Diencephalon (tissue), 2 donors: Measurements from ENCODE around the genes CFAP43 and GSTO2.

DNA sequence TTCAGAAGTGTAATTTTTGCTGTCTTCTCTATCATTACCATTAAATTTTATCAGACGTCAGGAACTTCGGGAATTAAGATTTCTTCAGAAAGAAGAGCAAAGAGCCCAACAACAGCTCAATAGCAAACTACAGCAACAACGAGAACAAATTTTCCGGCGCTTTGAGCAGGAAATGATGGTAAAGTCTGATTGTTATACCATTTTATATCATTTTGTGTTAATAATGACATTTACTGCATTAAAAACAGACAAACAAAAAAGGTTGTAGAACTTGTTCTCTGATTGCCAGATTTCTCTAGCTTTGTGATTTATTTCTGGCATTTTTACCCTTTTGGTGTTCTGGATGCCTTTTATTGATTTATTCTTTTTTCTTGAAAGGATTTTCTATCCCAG, 38.9 kb downstream of the SLK start:
- RAMPAGE, long total RNA, result no peak

DNA sequence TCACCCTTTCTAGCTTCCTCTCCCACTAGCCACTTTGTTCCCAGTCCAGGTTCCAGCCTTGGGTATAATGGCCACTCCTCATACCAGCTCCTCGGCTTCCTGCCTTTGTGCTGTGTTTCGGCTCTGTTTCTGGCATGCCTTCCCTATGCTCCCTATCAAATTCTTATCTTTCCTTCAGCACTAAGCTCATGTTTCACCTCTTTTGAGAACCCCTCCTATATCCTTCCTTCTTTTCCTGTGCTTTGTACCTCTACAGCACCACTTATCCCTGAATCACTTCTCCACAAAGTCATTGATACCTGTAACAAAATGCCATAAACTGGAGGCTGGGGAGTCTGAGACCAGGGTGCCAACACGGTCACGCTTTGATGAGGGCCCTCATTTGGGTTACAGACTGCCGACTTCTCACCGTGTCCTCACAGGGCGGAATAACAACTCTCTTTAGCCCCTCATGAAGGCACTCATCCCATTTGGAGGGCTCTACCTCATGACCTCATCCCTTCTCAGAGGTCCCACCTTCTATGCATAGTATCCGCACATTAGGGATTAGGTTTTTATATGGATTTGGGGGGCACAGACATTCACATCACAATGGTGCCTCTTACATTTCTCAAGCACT, 57.6 kb downstream of the SLK start:
- RAMPAGE, long total RNA, result no peak

- RAMPAGE, long total RNA, result no peak
Measured at GRCh38 chr10:104049196-104049981, 36.3 kb downstream of the COL17A1 start.

GRCh38 chr10:104231699-104232930, at the start of gene CFAP43:
Gene CFAP43 (minus strand): TSS chr10:104232364.
- RAMPAGE, long total RNA, result no peak

DNA sequence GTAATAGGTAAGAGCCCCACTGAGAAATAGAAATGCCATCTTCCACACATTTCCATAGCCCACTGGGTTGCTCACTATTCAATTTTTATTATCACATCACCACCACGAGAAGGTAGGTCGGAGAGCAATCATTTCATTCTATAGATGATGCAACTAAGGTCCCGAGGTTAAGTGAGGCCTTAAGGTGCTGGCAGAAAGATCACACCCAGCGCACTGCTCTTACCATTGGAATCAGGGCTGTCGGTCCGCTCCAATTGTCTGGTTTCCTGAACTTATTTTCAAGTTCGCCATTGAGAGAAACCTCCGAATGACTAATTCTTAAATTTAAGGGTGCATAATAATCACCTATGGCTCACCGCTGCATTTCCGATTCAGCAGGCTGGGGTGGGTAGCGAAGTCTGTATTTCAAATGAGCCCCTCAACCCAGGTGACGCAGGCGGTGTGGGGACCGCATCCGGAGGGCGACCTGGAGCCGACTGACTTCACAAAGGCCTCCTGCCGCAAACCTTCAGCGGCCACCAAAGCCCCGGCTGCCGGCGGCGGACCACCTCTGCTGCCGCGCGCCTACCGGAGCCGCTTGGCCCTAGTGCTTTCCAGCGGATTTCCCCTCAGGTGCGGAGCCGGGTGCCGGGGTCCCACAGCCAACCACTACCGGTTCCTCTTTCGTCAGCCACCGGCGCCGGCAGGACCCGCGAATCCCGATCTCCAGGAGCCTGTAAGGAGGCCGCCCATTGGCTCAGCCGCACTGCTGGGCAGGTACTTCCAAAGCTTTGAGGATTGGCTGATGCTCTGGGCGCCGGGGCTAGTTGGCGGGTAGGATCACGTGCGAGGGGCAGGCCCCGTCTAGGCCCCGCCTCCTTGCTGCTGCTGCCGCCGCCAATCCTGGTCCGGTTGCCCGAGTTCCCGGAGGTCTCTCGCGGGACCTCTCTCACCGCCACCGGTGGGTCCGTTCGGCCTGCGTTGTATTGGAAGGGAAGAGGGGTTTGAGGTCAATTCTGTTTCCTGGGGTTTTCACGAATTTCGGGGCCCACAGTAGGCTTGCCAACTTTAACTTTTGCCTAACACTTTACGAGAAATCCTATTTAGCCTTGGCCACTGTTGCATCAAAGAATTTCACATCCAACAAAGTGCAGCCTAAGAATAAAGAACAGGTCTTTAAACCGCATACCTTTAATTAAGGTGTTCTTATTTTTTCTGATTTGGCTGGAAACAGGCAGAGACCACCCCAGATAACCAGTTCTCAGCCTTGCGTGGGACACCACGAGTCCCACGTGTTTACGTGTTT, at the start of gene GSTO2:
Gene GSTO2 (plus strand): TSS at position 855 of the 1,285 bp plus-strand sequence.
- RAMPAGE, long total RNA, result start-site peak on the minus strand centred at position 622 of the sequence, 94 bp wide, 226 and 129 reads in 2 replicates

DNA sequence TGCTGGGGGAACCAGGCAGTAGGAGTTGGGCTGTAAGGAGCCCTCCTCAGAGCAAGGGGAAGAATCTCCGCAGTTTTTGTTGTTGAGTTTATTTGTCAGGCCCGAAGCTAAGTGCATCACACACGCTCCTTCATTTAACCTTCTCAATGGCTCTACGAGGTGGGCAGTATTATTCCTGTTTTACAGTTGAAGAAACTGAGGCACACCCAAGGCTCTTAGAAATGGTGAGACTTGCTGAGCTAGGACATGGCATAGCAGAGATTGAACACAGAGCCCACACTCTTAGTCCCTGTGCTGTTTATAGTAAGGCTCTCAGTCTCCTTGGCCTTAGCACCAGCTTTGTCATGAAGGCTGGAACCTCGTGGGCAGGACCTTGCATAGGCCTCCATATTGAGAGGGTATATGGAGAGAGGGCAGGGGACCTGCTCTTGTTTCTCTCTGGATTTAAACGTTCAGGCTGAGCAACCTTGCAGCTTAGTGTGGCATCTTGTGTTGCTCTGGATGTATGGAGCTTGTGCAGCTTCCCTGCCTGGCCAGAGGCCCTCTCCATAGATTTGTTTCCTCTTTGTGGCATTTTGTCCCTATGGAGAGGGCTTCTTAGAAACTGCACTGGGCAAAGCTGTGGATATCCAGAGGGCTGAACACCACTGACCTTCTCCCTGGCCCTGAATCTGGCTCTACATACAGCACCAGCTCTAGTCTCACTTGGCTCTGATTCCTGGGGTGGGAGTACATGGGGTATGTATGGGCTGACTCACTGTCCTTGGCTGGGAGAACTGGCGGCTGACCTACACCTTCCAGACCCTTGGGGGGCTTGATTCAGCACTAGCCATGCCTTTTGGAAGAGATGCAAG, 30.7 kb downstream of the ITPRIP start:
- RAMPAGE, long total RNA, result no peak

DNA sequence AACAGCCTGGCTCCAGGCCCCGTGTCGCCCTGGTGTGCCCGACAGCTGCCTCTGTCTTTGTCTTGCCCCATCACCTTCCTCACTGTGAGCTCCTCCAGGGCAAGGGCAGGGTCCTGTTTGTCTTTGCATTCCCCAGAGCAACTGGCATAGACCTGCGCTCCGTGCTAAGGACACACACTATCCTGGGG, 10.5 kb downstream of the ITPRIP start:
- RAMPAGE, long total RNA, result no peak

DNA sequence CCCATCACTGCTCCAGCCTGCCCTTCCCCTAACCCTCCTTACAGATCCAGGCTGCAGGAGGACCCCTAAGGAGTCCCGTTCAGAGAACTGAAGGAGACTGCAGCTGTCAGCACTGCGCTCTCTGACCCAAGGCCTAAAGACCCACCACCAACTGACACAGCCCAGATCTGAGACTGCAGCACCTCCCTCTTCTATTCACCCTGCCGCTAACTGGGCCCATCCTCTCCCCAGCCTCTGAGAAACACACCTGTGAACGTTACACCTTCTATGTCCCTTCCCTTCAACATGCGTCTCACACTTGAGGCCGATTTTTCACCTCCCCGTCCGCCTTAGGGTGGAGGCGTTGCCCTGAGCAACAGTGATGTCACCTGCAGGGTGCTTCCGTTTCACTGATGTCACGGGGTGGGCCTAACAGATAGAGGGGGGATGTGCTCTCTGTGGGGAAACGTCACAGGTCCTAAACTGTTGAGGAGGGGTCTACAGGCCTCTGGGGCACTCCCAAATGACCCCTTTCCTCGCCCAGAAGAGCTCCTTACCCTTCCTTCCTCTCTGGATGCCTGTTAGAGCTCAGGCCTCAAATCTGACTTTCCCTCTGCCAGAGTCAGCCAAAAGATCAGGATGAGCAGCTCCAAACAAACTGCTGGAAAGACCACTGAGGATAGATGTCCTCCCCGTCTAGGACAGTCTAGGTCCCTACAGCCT, 5.0 kb downstream of the ITPRIP start:
- RAMPAGE, long total RNA, result no peak

GRCh38 chr10:104333793-104334415, 4.4 kb downstream of the ITPRIP start:
- RAMPAGE, long total RNA, result no peak

GRCh38 chr10:104336013-104336476, 2.2 kb downstream of the ITPRIP start:
- RAMPAGE, long total RNA, result no peak

DNA sequence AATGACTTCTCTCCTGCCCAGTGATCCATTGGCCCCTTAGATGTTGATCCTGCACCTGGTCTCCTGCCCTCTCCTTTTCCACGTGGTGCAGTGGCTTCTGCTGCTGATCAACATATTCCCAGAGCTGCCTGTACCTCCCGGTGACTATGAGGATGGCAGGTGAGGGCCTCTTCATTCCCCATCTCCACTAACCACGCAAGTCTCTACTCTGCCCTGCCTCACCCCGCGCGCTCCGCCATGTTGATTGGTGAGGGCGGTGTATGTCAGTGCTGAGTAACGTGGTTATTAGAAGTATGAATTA, 138.5 kb downstream of the SORCS3 start:
- RAMPAGE, long total RNA, result no peak

- RAMPAGE, long total RNA, result no peak
Measured at GRCh38 chr10:108242910-108243291, 1078.4 kb upstream of the SORCS1 start.

DNA sequence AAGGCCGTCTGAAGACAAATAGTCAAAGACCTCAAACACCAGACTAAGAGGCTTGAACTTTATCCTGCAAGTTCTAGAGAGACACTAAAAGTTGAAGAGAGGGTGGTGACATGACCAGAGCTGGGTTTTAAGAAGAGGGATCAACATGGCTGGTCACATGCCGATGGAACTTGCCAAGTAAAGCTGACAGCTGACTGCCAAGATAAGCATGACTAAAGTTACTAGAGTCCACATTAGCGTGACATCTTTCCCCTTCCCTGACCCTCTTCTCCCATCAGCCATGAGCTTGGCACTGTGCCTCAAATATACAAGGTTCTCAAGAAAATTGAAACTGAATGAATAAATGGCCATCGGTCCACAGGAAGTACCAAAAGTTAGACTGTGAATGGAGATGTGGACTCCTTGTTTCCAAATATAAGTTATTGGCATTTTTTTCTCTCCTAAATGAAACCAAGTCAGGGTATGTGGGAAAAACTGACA, 24.6 kb downstream of the XPNPEP1 start:
- RAMPAGE, long total RNA, result no peak

GRCh38 chr10:109967047-109968163, 40.4 kb upstream of the ADD3 start:
- RAMPAGE, long total RNA, result no peak

GRCh38 chr10:110136439-110137037, 70.9 kb upstream of the MXI1 start:
- RAMPAGE, long total RNA, result no peak

- RAMPAGE, long total RNA, result no peak
Measured at GRCh38 chr10:110142157-110142743, 65.2 kb upstream of the MXI1 start.

DNA sequence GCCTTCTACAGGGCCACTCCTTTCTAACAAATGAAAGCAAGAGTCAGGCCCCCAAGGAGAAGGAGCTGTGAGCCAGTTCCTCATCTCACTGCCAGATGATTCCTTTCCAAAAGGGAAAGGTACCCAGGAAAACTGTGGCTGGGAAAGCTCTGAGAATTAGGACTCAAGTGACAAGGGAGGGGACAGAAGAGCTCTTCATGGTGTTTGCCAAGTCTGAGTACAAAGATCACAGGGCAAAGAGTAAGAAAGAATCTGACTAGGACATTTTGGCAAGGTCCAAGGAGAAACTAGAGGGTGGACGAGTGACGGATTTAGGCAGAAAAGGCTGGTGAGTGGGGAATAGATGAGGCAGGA, 3.4 kb upstream of the MXI1 start:
- RAMPAGE, long total RNA, result no peak

- RAMPAGE, long total RNA, result no peak
Measured at GRCh38 chr10:110211849-110212510, 4.6 kb downstream of the MXI1 start.

DNA sequence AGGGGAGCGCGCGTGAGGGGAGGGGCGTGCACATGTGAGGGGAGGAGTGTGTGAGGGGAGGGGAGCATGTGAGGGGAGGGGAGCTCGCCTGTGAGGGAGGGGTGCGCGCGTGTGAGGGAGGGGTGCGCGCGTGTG, 19.2 kb downstream of the MXI1 start:
- RAMPAGE, long total RNA, result no peak

DNA sequence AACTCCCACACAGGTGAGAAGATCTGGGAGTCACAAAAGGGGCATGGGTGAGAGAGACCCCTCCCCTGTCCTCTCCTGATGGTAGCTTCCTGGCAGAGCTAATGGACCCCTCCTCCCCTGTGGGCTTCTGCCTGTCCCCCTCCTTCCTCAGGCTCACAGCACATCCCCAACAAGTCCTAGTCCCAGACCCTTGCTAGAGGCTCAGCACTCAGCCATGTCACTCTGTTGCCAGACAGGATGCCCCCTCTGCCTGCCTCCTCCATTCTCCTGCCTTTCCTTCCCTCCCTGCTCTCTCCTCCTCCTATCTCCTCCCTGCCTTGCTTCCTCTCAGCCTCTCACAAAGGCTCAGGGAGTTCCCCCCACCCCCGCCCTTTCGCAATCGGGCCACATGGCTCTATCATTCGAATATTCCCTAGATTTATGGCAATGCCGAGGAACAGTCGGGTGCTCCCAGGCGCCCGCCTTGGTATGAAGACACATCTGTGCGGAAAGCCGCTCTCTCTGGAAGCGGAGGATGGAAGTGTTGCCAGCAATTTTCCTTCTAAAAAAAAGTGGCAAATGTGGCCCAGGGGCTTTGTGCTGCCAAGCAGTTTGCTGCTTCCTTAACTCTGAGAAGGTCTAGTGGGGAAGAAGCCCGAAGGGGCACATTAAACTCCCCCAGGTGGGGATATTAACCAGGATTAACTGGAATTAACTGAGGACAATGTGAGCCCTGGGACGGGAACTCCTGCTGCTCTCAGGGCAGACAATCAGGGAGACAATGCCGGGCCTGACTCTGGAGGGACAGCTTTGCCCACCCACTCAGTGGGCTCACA, 88.1 kb upstream of the SMNDC1 start:
- RAMPAGE, long total RNA, result no peak